Foreskin keratinocyte (primary cell): ENCODE measurements around the gene TEX29.

DNA sequence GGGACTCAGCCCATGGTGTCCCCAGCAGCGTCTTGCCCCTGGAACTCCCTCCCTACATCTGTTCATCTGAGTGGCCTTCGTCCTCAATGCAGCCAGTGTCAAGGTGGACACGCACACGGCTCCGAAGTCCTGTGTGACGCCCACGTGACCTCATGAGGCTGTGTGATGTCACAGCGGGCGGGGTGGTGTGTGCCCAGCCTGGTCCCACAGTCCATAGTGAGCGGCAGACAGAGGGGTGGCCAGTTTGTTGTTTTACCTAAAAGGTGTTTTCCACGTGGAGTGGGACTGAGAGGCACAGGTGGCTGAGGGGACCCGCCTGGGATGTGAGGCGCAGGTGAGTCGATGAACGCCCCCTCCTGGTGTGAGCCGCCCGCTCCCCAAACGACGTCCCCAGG is at the start of gene TEX29:
Gene TEX29, plus strand, starts transcription at position 214 of the 395 bp plus-strand sequence.
- RAMPAGE, total RNA, result no peak

GRCh38 chr13:111553089-111553325 is 232.6 kb downstream of the TEX29 start:
- RAMPAGE, total RNA, result no peak

DNA sequence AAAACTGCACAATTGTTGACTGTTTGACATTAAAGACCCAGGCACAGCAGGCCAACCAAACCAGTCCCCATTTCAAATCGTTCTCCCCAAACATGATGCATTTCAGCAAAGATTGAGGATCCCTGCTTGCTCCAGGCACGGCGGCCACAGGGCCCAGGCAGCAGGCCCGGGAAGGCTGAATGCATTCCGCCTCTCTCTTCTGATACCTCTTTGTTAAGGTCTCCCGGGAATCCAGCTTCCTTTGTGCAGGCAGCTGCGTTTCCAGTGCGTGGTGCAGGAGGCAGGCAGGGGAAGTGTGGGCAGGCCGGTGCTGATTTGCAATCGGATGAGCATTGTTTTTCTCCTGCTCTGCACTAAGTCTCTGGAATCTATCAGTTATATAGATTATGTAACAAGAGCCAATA is 337.7 kb downstream of the TEX29 start:
- RAMPAGE, total RNA, result no peak

GRCh38 chr13:111846020-111846433 is 220.9 kb upstream of the SOX1 start:
- RAMPAGE, total RNA, result no peak

DNA sequence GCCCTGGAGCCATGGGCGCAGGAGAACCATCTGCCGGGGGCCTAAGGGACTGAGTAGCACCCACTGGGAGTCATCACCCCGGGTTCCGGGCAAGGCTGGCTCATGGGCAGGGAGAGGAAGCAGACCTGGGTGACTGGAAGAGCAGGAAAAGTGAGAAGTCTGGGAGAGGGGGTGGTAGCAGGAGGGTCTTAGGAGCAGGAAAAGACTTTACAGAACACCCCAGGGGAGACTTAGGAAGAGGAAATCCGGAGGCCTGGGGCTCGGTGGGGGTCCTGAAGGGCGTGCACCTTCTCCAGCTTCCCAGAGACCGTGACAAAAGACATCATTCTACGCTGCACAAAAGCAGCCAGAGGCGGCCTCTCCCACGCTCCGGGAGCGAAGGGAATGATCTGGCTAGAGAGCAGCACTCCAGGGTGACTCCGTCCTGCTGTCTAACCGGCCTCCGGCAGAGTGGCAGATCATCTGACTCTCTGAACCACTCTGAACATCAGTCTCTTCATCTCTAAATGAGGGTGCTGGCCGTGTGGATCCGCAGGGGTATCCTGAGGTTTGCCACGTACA is 172.9 kb upstream of the SOX1 start:
- RAMPAGE, total RNA, result no peak

GRCh38 chr13:112161912-112162285 is 95.0 kb downstream of the SOX1 start:
- RAMPAGE, total RNA, result no peak

- RAMPAGE, total RNA, result no peak
These were observed 126.8 kb upstream of the SPACA7 start for GRCh38 chr13:112249266-112249793.

DNA sequence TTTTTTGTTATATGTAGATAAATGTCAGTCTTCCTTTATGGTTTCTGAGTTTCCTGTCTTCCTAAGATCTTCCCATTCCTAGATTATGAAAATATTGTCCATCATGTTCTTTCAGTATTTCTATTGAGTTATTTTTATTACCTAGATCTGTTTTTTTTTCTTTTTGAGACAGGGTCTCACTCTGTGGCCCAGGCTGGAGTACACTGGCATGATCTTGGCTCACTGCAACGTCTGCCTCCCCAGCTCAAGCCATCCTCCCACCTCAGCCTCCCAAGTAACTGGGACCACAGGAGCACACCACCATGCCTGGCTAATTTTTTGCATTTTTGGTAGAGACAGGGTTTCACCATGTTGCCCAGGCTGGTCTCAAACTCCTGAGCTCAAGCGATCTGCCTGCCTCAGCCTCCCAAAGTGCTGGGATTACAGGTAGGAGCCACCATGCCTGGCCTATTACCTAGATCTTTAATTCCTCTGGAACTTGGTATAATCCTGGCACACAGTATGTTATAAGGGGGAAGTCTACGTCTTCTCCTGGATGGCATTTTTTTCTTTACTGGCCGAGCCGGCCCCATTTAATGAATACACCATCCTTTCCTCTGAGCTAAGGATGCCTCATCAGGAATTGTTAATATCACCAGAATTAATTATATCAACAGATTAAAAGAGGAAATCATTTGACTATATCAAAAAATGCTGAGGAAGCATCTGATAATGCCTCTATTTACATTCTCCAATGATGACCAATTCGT is 59.1 kb downstream of the TUBGCP3 start:
- RAMPAGE, total RNA, result no peak

GRCh38 chr13:112559036-112559491 is 28.9 kb downstream of the TUBGCP3 start:
- RAMPAGE, total RNA, result no peak

DNA sequence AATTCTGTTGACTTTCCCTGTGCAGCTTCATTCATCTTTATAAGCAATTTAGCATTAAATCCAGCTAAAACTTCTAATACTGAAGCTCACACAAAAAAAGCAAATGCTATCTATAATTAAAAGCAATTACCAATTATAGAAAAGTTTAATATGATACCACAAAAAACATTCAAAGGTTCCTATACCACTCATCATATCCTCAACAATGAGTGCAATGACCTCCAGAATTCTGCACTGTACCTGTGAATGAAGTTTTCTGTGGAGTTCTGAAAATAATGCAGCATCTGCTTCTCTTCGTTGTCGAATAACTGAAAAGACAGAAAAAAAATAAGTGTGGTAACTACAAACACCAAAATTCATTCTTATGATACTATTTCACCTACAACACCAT is 23.1 kb downstream of the TUBGCP3 start:
- RAMPAGE, total RNA, result no peak

- RAMPAGE, total RNA, result no peak
These were observed 125.0 kb downstream of the ATP11A start for GRCh38 chr13:112814762-112815369.

GRCh38 chr13:112826602-112827215 is 136.9 kb downstream of the ATP11A start:
- RAMPAGE, total RNA, result no peak

DNA sequence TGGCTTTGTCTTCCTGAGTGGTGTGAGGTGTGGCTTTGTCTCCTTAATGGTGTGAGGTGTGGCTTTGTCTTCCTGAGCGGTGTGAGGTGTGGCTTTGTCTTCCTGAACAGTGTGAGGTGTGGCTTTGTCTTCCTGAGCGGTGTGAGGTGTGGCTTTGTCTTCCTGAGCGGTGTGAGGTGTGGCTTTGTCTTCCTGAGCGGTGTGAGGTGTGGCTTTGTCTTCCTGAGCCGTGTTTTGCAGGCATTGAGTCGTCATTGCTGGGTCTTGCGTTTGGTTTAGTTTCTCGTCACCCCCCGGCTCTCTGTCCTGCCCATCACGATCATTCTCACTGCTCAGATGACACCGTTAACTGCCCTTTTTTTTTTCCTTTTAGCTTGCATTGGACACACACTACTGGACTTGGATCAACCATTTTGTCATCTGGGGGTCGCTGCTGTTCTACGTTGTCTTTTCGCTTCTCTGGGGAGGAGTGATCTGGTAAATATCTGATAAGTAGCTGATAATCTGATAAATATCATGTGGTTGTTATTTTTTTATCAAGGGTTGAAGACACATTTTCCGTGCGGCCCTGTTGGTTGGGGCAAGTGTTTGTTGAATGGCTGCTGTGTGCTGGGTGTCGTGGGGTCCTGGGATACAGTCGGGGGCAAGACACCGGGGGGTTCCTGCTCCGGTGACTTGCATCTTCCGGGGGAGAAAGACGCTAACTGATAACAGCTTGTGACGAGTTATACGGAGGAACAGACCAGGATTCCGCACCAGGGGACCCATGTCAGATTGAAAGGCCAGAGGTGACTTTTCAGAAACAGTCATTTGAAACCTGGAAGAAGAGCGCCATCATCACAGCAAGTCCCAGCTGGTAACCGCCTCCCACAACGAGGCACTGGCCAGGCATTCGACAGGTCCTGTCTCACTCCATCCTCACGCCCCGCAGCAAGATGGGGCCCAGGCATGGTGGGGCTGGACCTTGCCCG is 95.5 kb upstream of the MCF2L start:
- RAMPAGE, total RNA, result no peak

GRCh38 chr13:112893375-112894116 is 75.5 kb upstream of the MCF2L start:
- RAMPAGE, total RNA, result no peak

DNA sequence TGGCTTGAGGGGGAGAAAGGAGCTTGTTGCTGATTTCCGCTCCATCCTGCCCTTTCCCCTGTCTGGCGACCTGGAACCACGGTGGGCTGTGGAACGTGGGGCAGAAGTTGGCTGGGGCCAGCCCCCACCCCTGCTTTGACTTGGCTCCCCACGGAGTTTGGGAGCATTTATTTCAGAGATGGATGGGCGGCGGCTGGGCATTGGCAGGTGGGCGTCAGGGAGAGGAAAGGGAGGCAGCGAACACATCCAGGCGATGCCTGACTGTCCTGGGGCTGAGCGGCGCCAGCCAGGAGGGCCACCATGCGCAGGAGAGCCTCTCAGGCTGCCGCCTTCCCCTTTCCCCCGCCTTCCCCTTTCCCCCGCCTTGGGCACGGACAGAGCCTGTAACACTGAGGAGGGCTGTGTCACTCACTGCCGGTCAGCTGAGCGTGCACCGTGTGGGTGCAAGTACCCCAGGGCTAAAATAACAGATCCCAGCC is 11.3 kb downstream of the MCF2L start:
- RAMPAGE, total RNA, result no peak

- RAMPAGE, total RNA, result no peak
These were observed 12.1 kb downstream of the MCF2L start for GRCh38 chr13:112980864-112981787.

DNA sequence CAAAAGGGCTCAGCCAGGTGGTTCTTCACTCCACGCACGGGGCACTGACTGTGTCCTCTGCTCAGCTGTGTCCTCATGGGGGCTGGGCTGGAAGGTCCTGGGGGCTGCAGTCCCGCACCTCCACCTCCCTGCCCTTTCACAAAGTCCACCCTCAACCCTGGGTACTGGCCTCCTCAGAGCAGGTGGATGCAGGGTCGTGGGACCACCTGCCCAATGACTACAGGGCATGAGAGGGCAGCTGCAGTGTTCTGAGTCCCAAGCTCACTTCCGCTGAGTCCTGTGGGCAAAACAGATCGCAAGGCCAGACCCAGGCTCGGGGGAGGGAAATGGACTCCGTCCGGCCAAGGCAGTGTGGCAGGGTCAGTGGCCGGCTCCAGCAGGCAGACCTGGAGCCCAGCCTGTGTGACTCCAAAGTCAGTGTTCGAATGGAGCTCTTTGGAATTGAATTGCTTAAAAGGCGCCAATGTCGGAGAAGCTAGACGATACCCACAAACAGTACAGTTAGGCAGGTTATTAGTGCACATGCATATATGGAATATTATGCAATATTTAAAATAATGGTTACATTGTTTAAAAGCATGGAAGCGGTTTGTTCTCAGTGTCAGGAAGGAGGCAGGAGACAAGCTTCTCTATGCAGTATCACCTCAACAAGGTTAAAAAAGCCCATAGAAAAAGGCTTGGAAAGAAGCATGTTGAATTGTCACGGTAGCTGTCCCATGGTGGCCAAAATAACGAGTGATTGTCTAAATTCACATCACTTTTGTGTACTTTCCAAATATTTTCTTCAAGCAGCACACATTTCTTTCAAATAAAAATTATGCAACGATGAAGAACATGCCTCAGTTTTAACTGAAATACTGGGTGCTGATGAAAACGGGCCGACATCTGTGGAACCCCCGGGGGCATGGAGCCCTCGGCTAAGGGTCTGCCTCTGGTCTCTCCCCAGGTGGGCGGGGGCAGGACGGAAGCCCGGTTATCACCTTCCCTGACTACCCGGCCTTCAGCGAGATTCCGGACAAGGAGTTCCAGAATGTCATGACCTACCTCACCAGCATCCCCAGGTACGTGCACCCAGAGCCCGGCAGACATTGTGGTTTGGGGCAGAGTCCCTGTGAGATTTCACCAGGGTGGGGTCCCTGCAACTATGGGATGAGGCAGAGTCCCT is 55.1 kb downstream of the MCF2L start:
- RAMPAGE, total RNA, result no peak

DNA sequence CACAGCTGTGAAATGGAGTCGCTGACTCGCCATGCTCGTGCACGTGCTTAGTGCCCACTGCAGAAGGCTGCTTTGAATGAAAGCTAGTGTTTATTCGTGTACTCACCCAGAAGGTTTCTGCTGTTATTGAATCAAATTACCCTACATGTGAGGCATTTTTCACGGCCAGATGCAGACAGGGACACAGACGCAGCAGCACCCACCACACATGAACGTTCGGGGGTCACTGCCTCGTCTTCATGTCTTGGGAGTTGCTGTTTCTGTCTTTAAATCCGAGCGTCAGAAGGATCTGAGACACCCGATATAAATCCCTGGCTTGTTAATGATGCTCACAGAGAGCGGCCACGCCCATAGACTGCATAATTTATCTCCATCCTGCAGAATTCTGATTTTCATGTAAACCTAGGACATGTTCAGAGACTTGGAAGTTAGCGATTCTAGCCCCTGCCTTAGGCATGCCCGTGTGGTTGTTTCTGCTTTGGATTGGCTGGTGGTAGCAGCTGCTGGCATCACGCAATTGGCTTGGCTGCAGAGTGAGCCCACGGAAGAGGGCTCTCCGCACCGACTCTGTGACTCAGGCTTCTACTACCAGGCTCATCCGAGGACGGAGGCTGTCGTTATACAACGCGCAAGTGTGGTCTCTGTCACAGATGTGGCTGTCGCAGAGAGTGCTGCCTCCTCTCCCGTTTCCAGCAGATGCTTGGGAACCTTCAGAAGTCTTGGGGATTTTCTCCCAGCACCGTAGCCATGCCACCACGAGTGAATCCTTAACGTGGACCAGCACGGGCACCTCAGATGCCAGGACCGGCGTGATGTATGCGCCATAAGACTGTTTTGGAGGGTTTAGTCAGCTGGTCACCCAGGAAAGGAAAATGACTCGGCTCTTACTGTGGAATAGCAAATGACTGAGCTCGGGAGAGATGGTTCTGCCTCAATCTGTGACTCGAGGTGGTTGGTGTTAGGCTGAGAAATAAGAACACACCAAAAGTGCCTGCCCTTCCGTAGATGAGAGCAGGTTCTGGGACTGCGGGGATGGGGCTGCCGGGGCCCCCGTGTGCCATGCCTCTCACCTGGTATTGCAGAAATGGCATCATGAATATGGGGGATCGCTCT is 61.2 kb upstream of the F7 start:
- RAMPAGE, total RNA, result no peak

- RAMPAGE, total RNA, result no peak
These were observed 7.6 kb upstream of the F7 start for GRCh38 chr13:113097921-113098425.

DNA sequence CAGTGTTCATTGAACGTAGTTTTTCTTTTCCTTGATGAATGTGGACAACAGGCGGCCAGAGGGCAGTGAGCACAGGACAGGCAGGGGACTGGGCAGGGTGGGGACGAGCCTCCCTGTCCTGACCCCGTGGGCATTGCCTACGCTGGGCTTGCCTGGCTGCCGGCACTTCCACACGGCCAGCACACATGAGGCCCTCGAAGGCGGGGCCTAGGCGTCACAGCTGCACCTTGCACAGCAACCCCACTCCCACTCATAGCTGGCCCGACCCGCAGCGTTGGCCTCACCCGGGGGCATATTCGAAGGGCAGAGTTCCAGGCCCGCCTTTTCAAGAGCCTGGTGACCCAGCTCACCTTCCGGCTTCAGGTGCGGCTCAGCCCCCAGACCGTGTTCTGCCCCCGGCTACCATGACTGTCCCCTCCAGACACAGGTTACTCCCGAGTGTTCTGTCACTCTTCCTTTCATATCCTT is 16.9 kb upstream of the PROZ start:
- RAMPAGE, total RNA, result no peak